AG04450 (cell line): ENCODE data around the genes OR52K1, OR52E2, HBG1, TRIM22, OR52N1, OR52W1, HPX and TIMM10B.

GRCh38 chr11:4482495-4482830 is at the start of gene OR52K1:
OR52K1 (plus strand) TSS chr11:4482646.
- CAGE, long polyA plus RNA, result no peak
- RRBS, result no CpG with 5 or more reads among the region's 2 CpGs

- CAGE, long polyA plus RNA, result no peak
- RRBS, result no CpG with 5 or more reads among the region's 8 CpGs
Observed at GRCh38 chr11:4642729-4643537, 849 bp upstream of the OR51E1 start.

GRCh38 chr11:5031412-5031650 is 15.0 kb upstream of the OR52J3 start:
- CAGE, long polyA plus RNA, result no peak

- CAGE, long polyA plus RNA, result no peak
- RRBS, result no CpG with 5 or more reads among the region's 2 CpGs
Observed at GRCh38 chr11:5059551-5059893, at the start of gene OR52E2. OR52E2 (minus strand) TSS chr11:5059627.

GRCh38 chr11:5249667-5250154 is at the start of gene HBG1:
HBG1 (minus strand) TSS chr11:5249857.
- CAGE, long polyA plus RNA, result no peak
- RRBS, result no CpG with 5 or more reads among the region's 7 CpGs

- CAGE, long polyA plus RNA, result no peak
- RRBS, result no CpG with 5 or more reads among the region's 13 CpGs
Observed at GRCh38 chr11:5412043-5412583, 9.8 kb upstream of the OR51Q1 start.

- CAGE, long polyA plus RNA, result start-site peak on the plus strand at chr11:5689621-5689675, 154 and 111 reads in 2 replicates; start-site peak on the plus strand at chr11:5689738-5689851, 201 and 187 reads in 2 replicates
- RRBS, result no CpG with 5 or more reads among the region's 4 CpGs
Observed at GRCh38 chr11:5689278-5690116, at the start of gene TRIM22. TRIM22 (plus strand) TSS chr11:5689790.

- CAGE, long polyA plus RNA, result no peak
- RRBS, result no CpG with 5 or more reads among the region's 2 CpGs
Observed at GRCh38 chr11:5791184-5791502, at the start of gene OR52N1. OR52N1 (minus strand) TSS chr11:5791265.

- CAGE, long polyA plus RNA, result no peak
- RRBS, result no CpG with 5 or more reads among the region's 5 CpGs
Observed at GRCh38 chr11:6185188-6185435, 13.9 kb upstream of the OR52W1 start.

DNA sequence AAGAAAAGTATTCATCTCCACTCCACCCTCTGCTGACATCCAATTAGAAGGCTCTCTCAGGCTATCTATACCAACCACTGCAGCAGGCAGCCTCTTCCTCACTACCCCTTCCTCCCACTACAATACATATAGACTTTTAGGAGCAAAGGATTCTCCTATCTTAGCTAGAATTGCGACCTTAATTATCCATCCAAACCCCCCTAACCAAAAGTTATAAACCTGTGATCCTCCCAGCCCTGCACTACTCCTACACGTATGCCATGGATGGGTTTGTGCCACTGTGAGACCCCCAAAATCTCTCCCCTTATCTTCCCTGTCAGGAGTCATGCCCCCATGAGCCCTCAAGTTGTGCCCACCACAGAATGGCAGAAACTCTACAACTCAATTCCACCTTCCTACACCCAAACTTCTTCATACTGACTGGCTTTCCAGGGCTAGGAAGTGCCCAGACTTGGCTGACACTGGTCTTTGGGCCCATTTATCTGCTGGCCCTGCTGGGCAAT is at the start of gene OR52W1:
Gene OR52W1 (plus strand): TSS at position 363 of the 503 bp plus-strand sequence.
- CAGE, long polyA plus RNA, result no peak
- RRBS, result no CpG with 5 or more reads among the region's 2 CpGs

DNA sequence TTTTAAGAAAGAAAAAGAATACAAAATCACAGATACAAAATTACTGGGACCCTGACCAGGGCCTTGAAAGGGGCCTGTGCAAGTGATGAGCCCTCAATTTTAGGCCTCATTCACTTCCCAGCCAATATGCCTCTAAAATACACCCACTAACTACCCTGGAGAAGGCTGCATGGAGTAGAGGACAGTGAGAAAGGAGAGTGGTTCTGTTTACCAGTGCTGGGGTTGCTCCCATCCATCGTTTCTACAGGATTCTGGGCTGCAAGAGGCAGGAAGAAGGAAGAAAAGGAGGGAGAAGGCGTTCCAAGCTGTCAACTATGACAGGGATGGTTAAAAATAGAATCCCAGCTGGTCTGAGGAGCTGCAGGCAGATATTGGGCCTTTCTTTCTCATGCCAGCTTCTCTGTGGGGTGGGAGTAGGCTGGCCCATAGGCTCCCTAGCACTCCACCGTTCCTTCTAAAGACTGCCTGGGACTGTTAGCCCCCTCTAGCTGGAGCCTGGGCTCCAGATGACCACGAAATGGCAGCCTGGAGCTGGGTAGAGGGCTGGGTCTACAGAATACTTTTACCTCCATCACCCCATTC is 13.5 kb downstream of the CCKBR start:
- CAGE, long polyA plus RNA, result no peak
- RRBS, result no CpG with 5 or more reads among the region's 4 CpGs

DNA sequence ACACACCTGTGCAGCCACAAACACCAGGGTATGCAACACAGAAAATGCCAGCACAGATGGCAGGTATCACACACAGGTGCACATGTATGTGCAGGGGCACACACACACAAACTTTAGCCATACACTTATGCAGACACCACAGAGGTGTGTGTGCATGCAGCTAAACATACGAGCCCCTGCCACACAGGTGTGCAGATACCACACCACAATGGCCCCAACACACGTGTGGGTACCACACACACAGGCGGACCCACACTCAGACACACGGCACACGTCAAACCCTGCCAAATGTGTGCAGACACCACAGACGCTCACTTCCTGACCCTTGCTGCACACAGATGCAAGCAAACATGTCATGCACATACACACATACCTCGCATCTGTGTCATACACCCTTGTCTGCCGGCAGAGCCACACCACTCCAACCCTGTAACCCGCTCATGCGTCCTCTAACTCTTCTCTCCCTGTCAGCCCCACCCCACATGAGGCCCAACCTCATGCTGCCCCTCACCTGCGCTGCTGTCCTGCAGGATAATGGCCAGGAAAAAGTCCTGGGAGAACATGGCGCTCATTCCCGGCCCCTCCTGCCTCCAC is 14.1 kb downstream of the SMPD1 start:
- CAGE, long polyA plus RNA, result no peak
- RRBS, result no CpG with 5 or more reads among the region's 13 CpGs

DNA sequence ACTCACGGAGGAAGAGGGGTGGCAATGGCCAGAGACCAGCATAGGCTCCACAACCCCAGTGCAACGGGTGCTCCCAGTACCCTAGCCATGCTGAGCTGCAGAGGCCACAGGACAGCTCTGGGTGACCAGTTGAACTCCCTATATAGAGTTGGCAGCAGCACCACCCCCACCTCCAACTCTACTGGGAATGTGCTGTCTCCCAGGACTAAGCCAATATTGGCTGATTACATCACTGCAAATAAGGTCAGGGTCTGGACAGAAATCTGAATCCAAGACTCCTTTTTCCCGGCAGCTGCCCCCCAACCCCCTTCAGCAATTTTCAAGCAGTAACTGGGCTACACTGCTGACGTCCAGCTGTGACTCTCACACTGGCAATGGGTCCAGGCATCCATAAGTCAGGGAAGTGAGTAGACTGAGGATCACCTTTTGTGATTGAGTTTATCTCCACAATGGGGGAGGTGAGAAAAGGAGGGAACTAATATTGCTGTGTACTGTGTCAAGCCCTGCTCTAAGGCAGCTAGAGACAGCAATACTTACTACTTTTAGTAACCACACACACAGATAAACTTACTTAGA is at the start of gene HPX:
Gene HPX (minus strand): TSS at position 113 of the 576 bp plus-strand sequence.
- CAGE, long polyA plus RNA, result no peak
- RRBS, result no CpG with 5 or more reads among the region's 4 CpGs

- CAGE, long polyA plus RNA, result start-site peak on the plus strand at chr11:6481496-6481516, 163 and 137 reads in 2 replicates
- RRBS, result 2% methylated on average over 10 of the region's 41 CpGs
Observed at GRCh38 chr11:6481414-6482016, at the start of gene TIMM10B. TIMM10B (plus strand) TSS chr11:6481501.

- CAGE, long polyA plus RNA, result no peak
- RRBS, result no CpG with 5 or more reads among the region's 8 CpGs
Observed at GRCh38 chr11:6567041-6567540, 36.3 kb downstream of the RRP8 start.

GRCh38 chr11:6571238-6571567 is 32.2 kb downstream of the RRP8 start:
- CAGE, long polyA plus RNA, result no peak
- RRBS, result no CpG with 5 or more reads among the region's 24 CpGs

GRCh38 chr11:6597947-6599149 is 5.1 kb downstream of the RRP8 start:
- CAGE, long polyA plus RNA, result no peak
- RRBS, result no CpG with 5 or more reads among the region's 6 CpGs

DNA sequence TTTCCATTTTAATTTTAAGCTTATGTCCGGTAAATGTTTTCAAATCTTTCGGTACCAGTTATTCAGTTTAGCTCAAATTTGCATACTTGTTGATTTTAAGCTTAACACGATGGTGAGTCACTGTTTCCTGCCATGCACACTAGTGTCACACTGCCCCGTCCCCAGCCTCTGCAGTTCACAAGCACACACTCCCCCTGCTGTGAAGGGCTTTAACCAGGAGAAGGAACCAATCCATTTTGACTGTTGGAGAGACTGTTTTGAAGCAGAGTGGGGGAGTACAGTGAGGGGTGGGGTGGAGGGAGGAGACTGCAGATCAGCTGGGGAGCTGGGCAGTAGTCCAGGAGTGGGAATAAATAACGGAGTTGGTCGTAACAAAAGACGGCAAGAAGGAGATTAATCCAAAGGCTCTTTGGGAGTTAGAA is 1.1 kb downstream of the TPP1 start:
- CAGE, long polyA plus RNA, result no peak
- RRBS, result no CpG with 5 or more reads among the region's 7 CpGs

DNA sequence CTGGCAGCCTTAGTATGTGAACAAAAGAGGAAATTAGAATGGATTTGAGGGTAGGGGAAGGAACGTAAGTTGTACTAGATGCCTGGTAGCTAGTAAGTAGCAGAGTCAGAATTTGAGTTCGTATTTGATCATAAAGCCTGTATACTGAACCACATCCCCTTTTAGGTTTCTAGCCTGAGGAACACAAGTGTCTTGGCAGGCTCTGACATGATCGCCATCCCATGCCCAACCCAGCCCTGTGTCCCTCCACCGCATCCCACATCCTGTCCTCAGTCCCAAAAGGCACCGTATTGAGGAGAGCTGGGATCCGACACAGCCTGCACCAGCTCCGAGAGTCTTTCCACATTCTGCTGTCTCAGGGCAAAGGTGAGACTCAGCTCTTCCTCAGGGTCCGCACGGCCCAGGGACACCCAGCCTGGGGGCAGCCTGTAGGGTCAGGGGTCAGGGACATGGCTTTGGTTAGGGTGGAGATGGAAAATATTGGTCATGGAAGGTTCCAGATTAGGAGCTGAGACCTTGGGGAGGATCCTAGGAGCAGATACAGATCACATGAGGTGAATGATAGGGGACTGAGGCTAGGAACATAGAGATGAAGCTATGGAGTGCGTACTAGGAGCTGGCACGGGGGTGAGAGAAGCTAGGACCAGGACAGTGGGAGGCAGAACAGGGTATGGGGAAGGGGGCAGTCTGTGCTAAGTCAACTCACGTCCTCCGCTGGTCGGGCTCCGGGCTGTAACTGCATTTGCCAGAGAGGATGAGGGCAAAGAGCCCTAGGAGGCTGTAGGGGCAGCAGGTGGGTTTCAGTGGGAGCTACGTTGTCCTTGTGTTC is 518 bp downstream of the TPP1 start:
- CAGE, long polyA plus RNA, result no peak
- RRBS, result no CpG with 5 or more reads among the region's 16 CpGs

DNA sequence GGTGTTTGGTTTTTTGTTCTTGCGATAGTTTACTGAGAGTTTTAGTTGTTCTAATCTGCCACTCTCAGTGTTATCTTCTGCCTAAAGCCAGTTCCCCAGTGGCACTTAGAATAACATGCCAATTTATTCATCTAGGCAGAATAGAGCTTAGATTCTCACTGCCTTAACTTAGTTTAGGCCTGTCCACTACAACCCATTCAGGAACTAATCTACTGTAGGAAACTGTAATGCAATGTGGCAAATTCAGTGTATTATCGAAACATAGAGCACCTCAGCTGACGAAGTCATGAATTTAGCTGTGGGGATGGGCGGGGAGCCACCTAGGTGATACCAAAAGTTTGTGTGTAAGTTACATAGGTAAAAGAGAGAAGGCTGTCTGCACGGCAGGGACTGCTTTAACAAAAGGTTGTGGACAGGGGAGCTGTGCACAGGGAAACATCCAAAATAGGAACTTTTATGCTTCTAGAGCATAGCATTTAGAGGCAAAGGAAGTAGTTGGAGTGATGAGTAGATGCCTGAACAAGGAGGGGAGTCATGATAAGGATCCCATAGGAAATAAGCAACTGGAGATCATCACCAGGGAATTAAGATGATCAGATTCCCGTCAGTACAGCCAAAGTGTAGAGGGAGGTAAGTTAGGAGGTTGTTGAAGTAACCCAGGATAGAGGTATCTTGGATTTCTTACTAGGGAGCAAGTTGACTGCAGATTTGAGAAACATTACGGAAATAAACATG is 4.0 kb downstream of the MRPL17 start:
- CAGE, long polyA plus RNA, result no peak
- RRBS, result no CpG with 5 or more reads among the region's 7 CpGs